HT-29 (cell line): ENCODE measurements around a stretch of chr1.

DNA sequence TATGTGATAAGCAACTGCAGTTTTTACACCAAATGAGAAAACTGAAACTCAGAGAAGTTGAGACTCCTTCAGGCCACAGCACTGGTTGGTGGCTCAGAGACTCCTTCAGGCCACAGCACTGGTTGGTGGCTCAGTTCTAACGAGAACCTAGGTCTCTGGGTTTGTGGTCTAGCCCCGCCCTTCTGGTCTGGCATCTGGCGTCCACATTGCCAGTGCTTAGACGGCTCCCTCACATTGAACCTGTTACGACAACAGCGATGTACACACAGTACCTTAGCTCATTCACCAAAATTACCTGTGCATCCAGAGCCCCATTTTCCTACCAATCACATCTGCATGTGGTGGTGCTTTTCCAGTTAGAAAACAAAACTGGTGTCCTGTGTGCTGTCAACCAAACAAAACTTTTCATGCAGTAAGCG, 66.1 kb downstream of the NID1 start:
- RAMPAGE, long total RNA, result no peak

- RAMPAGE, long total RNA, result no peak
Observed at GRCh38 chr1:236008860-236009661, 55.8 kb downstream of the NID1 start.

DNA sequence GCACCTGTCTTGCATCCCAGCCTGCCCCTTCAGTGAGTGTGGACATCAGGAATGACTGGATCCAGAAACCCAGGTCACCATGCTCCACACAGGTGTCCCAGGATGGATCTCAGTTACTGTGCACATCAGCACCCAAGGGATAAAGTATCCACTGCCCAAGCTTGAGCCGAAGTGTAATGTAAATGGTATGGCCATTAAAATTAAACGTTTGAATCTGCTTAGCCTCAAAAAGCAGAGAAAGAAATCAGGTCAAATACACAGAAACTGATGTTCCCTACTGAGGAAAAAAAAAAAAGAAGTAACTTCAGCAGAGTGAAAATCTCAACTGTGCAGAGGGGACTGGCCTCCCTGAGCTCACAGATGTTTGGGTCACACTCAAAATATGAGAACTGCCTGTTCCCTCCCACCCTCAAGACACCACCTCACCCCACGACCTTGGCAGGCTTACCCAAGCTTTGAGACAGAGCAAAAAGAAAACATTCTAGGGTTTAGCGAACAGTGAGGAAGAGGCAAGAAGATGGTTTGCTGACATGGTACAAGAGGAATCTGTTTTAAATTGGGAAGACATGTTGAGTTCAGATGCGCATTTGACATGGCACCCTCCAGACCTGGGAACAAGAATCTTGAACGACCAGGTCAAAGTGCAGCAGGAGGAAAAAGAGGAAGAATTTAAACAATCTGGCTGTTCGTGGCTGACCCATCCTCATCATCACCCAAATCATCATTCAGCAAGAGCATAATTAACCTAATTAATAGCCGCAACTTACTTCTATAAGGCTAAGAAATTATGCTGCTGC, 48.8 kb downstream of the NID1 start:
- RAMPAGE, long total RNA, result no peak

- RAMPAGE, long total RNA, result no peak
Observed at GRCh38 chr1:236035954-236036220, 29.0 kb downstream of the NID1 start.

GRCh38 chr1:236058908-236059611, 5.8 kb downstream of the NID1 start:
- RAMPAGE, long total RNA, result no peak

DNA sequence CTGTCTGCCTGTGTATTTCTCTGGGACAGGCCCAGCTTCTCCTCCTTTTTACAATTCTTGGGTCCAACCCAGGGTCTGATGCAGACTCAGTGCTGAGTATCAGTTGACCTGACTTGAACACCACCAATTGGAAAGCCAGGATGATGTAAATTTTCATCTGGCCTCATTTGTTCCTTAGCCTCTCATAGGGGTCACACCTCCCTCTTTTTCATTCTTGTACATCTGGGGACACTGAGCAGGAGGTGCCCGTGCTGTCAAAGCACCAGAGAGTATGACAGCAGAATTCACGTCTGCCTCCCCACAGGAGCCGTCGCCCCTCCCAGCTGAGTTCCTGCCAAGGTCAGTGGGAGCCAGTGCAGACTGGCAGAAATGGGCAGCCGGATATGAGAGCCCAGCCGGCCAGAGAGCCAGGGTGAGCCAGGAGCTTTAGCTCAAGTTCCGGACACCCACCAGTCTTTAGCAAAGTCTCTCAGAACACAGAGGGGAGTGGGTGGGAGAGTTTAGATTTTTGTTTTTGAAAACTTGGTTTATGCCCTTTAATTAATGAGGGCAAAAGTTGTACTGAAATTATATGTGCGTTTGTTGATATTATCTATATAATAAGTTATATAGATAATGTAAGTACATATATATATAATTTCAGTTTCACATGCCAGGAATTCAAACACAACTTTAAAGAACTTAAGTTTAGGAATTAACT, 21.9 kb downstream of the GPR137B start:
- RAMPAGE, long total RNA, result no peak

- RAMPAGE, long total RNA, result no peak
Observed at GRCh38 chr1:236174196-236174970, 32.0 kb downstream of the GPR137B start.

GRCh38 chr1:236178312-236178693, 36.0 kb downstream of the GPR137B start:
- RAMPAGE, long total RNA, result no peak

GRCh38 chr1:236551184-236551917, 27.6 kb downstream of the LGALS8 start:
- RAMPAGE, long total RNA, result no peak

DNA sequence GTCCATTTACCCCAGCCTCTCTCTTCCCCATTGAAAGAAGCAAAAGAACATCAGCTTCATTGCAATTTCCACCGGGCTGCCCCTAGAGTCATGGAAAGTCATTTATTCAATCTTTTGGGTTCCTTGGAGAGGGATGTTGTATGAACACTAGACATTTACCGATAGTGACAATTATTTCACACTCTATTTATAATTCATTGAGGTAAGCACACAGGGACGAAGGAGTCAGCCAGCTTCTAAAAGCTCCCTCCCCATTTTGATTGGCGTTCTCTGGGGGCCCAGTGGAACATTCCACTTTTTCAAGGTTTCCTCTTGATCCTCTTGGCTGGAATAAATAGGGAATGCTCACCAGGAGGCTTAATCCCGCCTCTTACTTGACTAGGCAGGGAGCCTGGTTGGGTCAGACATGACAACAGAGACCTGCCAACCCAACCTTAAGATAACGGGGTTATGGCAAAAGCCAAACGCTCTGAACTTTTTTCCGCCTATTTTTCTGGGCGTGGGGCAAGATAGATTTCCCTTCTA, 917 bp downstream of the ACTN2 start:
- RAMPAGE, long total RNA, result no peak

- RAMPAGE, long total RNA, result no peak
Observed at GRCh38 chr1:236689884-236690552, 3.7 kb downstream of the ACTN2 start.

GRCh38 chr1:236744402-236744844, 50.7 kb upstream of the MTR start:
- RAMPAGE, long total RNA, result no peak

- RAMPAGE, long total RNA, result no peak
Observed at GRCh38 chr1:236831887-236832372, 36.8 kb downstream of the MTR start.

DNA sequence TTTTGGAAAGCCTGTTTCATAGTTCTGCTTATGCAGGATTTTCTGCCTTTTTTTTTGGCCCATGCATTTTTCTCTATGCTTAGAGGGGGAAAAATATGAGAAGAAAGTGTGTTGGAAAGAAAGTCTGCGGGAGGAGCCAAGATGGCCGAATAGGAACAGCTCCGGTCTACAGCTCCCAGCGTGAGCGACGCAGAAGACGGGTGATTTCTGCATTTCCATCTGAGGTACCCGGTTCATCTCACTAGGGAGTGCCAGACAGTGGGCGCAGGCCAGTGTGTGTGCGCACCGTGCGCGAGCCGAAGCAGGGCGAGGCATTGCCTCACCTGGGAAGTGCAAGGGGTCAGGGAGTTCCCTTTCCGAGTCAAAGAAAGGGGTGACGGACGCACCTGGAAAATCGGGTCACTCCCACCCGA, 33.2 kb downstream of the RYR2 start:
- RAMPAGE, long total RNA, result no peak

- RAMPAGE, long total RNA, result no peak
Observed at GRCh38 chr1:237602991-237603572, 287.6 kb downstream of the ZP4 start.

DNA sequence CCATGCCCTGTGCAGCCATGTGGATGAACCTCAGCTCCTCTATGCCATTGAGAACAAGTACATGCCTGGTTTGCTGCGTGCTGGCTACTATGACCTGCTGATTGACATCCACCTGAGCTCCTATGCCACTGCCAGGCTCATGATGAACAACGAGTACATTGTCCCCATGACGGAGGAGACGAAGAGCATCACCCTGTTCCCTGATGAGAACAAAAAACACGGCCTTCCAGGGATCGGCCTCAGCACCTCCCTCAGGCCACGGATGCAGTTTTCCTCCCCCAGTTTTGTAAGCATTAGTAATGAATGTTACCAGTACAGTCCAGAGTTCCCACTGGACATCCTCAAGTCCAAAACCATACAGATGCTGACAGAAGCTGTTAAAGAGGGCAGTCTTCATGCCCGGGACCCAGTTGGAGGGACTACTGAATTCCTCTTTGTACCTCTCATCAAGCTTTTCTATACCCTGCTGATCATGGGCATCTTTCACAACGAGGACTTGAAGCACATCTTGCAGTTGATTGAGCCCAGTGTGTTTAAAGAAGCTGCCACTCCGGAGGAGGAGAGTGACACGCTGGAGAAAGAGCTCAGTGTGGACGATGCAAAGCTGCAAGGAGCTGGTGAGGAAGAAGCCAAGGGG, 276.5 kb downstream of the ZP4 start:
- RAMPAGE, long total RNA, result no peak

- RAMPAGE, long total RNA, result no peak
Observed at GRCh38 chr1:237716783-237717365, 173.8 kb downstream of the ZP4 start.

- RAMPAGE, long total RNA, result no peak
Observed at GRCh38 chr1:239407849-239408443, 21.6 kb downstream of the CHRM3 start.

DNA sequence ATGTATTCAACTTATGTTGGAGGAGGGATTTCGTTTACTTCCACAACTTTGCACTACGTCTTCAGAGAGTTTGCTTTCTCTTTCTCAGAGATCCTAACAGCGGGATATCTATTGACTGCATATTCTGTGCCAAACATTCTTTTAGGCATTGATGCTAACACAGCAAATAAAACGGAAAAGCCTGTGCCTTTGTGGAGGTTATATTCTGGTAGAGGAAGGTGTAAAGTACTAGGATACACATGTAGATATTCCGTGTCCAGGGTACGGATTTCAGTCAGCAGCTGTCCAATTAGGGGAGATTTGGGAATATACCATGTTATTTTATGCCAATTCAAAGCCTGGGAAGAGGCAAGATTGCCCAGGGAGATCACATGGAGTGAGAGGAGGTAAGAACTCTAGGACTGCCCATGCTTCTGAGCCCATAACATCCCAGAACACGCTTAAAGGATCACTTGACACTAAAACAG, 303.2 kb downstream of the CHRM3 start:
- RAMPAGE, long total RNA, result no peak

- RAMPAGE, long total RNA, result no peak
Observed at GRCh38 chr1:239718858-239719514, 332.6 kb downstream of the CHRM3 start.